SEM (cell line): ENCODE measurements around a stretch of chr9.

GRCh38 chr9:129885082-129885601 is 49.9 kb downstream of the USP20 start:
- PRO-cap: bidirectional peak, plus-strand start at chr9:129885210, minus-strand start at chr9:129885159

GRCh38 chr9:129895255-129896020 is 60.2 kb downstream of the USP20 start:
- PRO-cap: no peak

GRCh38 chr9:129924735-129925244 is 89.5 kb downstream of the USP20 start:
- PRO-cap: no peak

- PRO-cap: bidirectional peak, plus-strand start at chr9:130128949, minus-strand start at chr9:130128835
Measured at GRCh38 chr9:130128623-130129496, 43.3 kb upstream of the NCS1 start.

DNA sequence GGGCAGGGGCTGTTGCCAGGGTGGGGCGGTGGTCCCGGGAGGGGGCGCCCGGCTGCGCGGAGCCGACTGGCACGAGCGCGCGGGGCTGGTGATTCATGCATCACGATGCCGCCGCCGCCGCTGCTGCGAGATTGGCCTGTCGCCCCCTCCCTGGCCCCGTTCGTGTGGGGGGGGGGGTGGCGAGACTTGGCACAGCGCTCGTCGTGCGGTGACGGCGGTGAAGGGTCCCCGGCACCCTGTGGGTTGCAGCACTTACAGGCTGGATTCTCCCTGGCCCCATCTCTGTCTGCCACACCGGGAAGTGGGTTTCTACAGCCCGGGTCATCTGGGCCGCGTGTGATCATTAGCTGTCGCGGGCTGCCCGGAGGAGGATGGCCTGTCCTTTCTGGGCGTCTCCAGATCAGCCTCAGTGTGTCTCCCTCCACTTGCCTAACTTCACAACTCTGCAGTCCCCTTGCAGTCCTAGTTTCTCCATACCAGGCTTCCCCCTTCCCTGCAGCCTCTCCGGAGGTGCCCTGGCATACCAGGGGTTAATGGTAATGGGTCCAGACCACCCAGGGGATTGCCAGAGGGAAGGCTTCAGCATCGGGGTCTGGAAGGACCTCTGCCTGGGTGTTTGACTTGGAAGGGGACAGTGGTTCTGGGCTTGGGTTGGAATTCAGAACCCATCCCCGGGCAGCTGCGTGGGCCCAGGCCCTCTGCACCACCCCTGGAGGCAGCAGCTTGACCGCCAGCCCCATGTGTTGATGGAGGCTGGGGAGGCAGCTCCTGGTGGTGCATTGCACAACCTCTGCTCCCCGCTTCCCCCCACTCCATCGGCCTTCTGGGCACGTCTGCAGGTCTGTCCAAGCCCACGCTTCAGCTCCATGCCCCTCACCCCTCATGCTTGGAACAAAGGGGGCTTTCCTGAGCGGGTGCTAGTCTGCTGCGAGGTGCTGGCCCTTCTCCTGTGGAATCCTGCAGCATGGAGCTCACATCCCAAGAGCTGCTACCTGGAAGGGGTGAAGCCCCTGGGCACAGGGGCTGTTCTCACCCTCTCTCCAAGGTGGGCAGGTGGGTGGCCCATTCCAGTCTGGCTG is 1.2 kb downstream of the NCS1 start:
- PRO-cap: no peak

DNA sequence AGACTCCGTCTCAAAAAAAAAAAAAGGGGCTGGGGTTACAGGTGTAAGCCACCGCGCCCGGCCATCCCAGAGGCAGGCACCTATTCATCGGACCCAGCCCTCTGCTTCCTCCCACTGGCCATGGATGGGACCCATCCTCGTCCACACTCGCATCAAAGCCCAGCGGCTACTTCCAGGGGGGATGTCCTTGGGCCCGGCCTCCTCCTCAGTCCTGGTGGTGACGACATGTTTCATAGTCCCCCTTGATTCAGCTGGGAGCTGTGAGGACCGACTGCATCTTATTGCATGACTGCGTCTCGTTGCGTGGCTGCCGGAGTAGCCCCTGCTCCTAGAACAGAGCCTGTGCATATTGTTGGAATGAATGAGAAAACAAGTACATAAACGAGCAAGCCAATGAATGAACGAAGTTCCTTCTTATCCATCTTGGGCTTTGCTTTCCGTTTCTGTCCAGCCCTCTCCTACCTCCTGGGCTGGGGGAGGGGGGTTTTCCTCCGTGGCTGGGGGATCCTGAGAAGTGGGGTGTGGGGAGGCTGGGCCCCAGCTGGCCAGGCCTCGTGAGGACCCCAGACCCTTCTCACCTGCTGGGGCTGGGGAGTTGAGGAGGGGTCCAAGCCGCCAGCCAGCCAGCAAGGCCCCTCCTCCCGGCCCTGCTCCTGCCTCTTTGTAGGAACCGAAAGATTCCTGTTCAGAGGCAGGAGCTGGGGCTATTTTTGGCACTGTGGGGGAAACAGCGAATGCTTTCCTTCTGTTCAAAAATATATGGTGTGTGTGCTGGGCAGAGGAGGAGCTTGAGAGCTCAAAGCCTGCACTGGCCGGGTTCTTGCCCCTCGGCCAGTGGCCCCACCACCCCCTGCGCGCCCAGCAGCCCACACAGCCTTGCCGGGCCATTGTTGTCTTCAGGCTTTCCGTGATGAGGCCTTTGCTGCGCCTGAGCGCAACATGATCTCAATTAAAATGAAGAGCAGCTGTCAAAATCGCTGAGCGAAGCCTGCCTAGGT is 13.1 kb downstream of the NCS1 start:
- PRO-cap: no peak

DNA sequence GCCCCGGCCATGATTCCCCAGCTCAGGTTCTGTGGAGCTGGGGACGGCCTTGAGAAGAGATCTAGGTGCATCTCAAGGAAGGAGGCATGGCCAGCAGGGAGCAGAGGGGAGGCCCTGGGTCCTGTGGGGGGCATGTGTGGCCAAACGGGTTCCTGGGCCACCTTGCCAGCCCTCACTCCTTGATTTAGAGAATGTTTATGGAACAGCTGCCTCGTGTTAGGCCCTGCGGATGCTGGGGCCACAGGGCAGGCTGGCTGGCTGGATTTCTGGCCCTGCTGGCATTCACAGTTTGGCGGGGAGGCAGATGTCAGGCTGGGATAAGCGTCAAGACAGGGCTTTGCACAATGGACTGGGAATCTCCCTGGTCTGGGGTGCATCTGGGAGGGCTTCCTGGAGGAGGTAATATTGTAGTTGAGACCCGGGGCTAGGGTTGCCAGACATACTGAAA is 13.8 kb downstream of the NCS1 start:
- PRO-cap: no peak

DNA sequence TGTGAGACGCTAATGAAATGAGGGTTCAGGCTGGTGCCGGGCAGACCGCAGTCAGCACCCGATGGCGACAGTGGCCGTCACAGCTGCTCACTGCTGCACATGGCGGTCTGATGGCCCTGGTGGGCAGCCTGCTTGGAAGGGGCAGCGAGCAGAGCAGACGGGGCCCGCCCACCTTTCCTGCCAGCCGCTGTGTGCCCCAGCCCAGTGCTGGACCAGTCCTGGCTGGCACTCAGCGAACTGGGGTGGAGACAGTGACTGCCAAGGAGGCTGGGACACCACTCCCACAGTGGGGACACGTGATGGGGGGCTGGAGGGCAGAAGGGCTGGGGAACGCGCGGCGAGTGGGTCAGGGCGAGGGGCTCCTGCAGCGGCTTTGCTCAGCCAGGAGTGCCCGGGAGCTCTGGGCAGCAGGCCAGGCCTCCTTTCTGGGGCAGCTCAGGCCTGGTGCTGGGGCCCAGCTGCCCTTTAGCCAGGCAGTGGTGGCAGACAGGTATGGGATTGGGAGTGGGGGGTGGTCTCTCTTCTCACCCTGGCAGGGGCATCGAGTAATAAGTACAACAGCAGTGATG is 19.5 kb downstream of the NCS1 start:
- PRO-cap: no peak

GRCh38 chr9:130290097-130290746 is 24.7 kb downstream of the HMCN2 start:
- PRO-cap: no peak

GRCh38 chr9:130595253-130595784 is 15.9 kb downstream of the FUBP3 start:
- PRO-cap: no peak

DNA sequence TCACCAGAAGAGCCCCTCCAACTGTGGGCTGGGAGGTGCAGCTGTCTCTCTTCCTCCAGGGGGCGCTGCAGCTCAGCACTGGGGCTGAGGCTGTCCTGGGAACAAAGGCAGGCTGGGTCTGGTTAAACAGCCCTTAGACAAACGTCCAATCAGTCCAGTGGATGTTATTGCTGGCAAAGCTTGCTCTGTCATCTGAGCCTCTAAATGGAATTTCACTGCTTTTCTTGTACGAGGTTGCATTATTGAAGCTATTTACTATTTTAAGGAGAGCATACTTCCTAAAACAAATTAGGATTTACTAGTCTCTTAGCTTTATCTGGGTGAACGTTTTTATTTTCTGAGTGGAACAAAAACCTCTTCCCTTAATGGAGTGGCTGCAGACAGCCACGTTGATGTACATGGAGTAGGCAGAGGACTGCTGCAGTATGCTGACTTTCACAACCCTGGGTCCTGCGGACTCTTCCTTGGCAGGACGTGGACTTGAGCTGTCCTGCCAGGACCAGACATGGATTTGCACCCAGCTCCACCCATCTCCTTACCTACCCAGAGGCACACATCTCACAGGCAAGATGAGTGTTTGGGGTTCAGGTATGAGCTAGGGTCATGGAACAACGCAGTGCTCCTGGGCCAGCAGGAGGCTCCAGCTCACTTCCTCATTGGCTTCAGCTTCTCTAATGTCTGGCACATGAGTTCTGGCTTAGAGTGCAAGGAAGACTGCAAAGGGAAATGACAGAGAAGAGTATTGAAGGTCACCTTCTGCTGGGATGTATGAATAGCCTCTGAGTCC is 7.8 kb downstream of the EXOSC2 start:
- PRO-cap: no peak

GRCh38 chr9:130858036-130859107 is 23.3 kb downstream of the ABL1 start:
- PRO-cap: no peak

DNA sequence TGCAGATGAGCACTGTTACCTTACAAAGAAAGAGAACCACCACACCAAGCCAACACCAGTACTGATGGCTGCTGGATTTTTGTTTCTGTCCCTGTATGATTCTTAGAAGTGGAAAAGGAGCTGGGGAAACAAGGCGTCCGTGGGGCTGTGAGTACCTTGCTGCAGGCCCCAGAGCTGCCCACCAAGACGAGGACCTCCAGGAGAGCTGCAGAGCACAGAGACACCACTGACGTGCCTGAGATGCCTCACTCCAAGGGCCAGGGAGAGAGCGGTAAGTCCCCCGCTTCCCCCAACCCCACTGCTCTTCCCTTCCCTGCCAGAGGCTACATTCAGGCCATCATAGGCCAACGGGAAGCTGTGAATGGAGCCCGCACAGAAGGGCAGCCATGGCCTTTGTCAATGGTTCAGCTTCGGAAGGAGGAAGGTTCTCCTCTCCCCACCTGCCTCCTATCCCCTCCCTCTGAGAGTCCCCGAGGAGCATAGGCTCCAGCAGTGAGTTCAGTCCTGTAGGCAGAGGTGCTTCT is 16.2 kb downstream of the QRFP start:
- PRO-cap: no peak

- PRO-cap: no peak
Measured at GRCh38 chr9:130935164-130935561, 3.9 kb downstream of the FIBCD1 start.

- PRO-cap: no peak
Measured at GRCh38 chr9:130936063-130937186, 2.6 kb downstream of the FIBCD1 start.

GRCh38 chr9:131096715-131097234 is 444 bp downstream of the AIF1L start:
- PRO-cap: no peak

- PRO-cap: no peak
Measured at GRCh38 chr9:131111726-131112373, 13.5 kb upstream of the NUP214 start.

GRCh38 chr9:131116440-131117604 is 8.6 kb upstream of the NUP214 start:
- PRO-cap: no peak

DNA sequence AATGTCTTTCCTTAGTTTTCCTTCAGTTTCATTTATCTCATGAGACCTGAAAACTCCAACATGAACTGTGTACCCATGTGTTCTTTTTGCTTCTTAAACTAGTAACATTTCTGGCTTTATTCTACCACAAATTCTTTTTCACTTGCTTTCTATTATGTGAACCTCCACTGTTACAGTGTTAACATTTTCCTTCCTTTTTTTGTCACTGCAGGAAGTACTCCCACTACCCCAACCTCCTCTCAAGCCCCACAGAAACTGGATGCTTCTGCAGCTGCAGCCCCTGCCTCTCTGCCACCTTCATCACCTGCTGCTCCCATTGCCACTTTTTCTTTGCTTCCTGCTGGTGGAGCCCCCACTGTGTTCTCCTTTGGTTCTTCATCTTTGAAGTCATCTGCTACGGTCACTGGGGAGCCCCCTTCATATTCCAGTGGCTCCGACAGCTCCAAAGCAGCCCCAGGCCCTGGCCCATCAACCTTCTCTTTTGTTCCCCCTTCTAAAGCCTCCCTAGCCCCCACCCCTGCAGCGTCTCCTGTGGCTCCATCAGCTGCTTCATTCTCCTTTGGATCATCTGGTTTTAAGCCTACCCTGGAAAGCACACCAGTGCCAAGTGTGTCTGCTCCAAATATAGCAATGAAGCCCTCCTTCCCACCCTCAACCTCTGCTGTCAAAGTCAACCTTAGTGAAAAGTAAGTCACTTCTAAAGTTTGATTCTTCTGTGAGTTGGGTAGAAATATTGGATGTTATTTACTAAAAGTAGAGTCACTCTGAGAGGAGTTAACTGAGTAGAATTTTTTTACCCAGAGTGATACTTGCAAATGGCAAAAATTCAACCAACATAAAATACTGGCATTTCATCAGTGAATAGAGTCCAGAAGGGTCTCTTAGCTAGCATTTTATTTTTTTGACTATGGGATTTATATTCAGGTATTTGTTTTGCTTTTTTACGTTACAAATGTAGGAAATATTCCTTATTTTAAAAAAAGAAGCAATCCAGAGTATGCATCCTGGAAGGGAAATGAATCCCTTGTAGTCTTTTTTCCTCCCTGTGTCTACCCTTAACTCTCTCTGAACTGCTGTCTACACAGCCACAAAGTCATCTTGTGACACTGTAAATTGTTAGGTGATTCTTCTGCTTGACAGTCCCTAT is 19.1 kb downstream of the NUP214 start:
- PRO-cap: no peak

DNA sequence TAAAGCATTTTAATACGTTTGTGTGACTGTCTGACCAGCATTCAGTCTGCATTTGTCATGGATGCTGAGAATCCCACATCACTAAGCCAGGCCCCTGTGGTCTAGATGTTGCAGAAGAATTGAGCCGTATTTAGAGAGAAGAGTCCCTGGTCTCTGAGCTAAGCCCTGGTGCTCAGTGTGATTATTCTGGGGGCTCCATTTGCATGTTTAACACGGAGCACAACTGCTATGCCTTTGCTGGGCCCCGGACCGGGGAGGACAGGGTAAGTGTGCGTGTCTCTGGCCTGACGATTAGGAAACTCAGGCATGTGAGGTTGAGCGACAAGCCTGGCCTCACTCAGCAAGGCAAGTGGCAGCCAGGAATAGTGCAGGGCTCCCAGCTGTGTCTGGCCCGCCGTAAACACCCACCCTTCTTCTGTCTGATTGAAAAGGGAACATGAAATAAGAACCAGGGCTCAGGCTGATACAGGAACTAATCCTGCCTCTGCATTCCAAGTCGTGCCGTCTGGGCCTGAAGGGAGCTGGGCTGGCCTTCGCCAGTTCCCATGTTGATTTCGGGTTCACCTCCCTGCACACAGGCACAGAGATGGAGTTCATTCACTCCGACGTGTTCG is 22.3 kb downstream of the FAM78A start:
- PRO-cap: bidirectional peak, plus-strand start at position 489 of the sequence, minus-strand start at position 417 of the sequence